Skin of body (tissue), 2 donors: ENCODE measurements around a stretch of chr20.

- RAMPAGE, long total RNA, result no peak
These were observed 54.8 kb downstream of the NFATC2 start for GRCh38 chr20:51487431-51488333.

- RAMPAGE, long total RNA, result no peak
These were observed 49.2 kb downstream of the NFATC2 start for GRCh38 chr20:51493306-51493666.

DNA sequence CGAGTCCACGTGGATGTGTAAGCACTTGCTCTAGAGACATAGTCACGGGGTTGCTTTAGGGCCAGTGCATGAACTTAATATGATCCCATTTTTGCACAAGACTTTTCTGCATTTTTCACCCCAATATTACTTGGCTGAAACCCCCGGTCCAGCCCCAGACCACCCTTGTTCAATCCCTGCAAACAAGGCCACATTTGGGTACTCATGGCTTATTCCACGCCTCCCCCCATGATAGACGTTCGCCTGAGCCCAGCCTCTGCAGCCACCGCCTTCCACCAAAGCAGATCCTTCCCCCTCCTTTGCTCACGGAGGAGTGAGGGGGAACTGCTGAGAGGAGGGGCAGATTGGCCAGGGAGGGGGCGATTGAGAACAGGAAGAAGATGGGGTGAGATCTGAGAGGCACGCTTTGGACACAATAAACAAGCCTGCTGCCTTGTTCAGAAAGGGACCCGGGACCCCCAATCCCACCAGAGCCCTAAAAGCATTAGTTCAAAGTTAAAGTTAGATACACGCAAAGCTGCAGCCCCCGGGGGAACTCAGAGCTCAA is 45.1 kb downstream of the NFATC2 start:
- RAMPAGE, long total RNA, result no peak

DNA sequence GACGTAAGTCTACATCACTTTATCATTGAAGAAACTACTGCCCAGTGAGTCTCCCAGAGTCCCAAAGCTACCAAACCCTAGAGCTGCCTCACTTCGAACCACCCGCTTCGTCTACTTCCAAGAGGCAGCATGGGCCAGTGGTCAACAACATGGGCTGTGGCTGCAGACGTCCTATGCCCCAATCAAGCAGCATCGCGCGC is 35.0 kb downstream of the NFATC2 start:
- RAMPAGE, long total RNA, result no peak

GRCh38 chr20:51525549-51526591 is 16.6 kb downstream of the NFATC2 start:
- RAMPAGE, long total RNA, result no peak

DNA sequence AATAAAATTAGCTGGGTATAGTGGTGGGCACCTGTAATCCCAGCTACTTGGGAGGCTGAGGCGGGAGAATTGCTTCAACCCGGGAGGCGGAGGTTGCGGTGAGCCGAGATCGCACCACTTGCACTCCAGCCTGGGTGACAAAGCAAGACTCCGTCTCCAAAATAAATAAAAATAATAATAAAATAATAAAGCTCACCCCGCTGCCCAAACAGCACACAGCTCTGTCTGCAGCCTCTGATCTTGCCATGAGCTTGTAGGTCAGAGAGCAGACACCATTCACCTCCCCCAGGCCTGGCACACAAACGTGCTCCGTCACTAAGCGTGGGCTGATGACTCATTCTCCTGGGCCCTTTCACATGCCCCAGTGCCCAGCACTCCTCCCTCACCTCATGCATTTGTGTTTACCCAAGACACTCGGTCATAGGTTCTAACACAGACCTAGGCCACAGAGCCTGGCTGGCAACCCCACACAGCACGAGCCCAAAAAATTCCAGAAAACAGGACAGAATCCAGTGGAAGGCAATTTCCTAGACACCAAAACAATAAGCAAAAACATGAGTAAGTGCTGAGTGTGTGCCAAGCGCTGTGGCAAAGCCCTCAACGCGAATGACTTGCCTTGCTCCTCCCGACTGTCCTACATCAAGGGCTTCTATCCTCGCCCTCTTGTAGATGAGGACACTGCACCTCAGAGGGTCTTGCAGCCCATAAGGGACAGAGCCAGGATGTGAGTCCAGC is 18.0 kb downstream of the ATP9A start:
- RAMPAGE, long total RNA, result no peak

- RAMPAGE, long total RNA, result no peak
These were observed 16.0 kb downstream of the ATP9A start for GRCh38 chr20:51751979-51752888.

DNA sequence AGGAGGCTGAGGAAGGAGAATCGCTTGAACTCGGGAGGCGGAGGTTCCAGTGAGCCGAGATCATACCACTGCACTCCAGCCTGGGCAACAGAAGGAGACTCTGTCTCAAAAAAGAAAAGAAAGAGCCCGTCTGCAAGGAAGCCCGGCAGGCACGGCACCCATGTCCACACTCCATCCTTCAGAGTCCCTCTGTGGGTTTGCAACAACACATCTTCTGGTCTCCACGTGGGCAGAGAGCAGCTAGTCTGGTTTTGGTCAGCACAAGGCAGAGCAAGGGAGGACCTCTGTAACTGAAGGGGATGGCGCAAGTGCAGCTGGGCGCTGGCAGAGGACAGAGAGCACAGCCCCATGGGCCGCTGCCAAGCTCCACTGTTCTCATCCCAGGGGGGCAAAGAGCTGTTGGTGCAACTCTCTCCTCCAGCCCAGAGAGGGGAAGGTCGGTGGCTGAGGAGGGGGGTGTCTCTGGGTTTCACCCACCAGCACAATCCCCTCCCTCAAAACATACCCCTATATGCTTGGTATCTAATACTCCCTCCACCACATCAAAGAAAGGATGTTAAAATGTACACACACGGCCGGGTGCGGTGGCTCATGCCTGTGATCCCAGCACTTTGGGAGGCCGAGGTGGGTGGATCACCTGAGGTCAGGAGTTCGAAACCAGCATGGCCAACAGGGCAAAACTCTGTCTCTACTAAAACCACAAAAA is 9.2 kb downstream of the ATP9A start:
- RAMPAGE, long total RNA, result no peak

- RAMPAGE, long total RNA, result no peak
These were observed 182.7 kb upstream of the SALL4 start for GRCh38 chr20:51984883-51985487.

GRCh38 chr20:52191023-52191437 is 549 bp downstream of the ZFP64 start:
- RAMPAGE, long total RNA, result no peak

- RAMPAGE, long total RNA, result no peak
These were observed 2.2 kb downstream of the TSHZ2 start for GRCh38 chr20:52974095-52974925.

DNA sequence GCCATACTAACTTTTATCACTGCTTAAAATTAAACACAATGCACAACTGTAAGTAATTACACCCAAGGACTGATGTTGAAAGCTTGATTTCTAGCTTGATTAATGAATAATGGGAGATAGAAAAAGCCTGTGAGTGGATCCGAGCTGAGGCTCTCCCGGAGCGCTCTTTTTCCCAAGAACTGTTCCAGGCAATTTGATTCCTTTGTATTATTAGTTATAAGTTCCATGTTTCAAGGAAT is 3.6 kb downstream of the TSHZ2 start:
- RAMPAGE, long total RNA, result no peak

GRCh38 chr20:53149243-53149764 is 177.1 kb downstream of the TSHZ2 start:
- RAMPAGE, long total RNA, result no peak

DNA sequence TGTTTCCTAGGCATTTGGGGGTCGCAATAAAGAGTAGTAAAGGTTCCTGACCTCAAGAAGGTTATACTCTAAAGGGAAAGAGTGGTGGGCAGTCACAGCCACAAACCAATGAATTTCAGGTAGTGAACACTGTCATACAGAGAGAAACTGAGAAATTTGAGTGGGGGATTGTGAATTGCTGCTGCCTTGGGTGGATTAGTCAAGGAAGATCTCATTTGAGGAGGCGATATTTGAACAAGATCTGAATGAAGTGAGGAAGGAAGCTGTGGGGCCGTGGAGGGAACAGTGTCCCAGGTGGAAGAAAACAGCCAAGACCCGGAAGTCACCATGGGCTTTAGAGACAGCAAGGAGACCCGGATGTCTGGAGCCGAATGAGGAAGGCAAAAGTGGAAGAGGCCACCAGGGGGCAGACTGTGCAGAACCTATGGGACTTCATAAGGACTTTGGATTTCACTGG is 185.7 kb downstream of the TSHZ2 start:
- RAMPAGE, long total RNA, result no peak

DNA sequence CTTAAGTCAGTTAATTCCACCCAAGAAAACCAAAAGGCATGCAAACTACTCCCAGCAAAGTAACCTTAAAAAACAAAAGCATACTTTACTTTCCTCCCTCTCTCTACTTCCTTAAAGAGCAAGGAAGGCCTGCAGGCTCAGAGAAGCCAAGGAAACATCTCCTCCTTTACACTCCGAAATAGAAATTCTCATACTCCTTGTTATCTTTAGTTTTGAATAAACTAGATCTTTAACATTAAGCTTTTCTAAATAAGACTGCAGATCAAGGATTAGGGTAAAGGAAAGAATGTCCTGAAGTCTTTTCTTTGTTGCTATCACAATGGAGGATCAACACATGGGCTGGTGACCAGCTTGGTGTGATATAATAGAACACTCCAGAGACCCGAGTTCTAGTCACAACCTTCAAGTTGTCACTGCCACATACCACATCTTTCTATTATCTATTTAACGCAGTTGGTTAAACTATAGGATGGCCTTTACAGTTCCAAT is 9.4 kb downstream of the ZNF217 start:
- RAMPAGE, long total RNA, result no peak

- RAMPAGE, long total RNA, result no peak
These were observed 84.5 kb upstream of the ZNF217 start for GRCh38 chr20:53678008-53678584.

DNA sequence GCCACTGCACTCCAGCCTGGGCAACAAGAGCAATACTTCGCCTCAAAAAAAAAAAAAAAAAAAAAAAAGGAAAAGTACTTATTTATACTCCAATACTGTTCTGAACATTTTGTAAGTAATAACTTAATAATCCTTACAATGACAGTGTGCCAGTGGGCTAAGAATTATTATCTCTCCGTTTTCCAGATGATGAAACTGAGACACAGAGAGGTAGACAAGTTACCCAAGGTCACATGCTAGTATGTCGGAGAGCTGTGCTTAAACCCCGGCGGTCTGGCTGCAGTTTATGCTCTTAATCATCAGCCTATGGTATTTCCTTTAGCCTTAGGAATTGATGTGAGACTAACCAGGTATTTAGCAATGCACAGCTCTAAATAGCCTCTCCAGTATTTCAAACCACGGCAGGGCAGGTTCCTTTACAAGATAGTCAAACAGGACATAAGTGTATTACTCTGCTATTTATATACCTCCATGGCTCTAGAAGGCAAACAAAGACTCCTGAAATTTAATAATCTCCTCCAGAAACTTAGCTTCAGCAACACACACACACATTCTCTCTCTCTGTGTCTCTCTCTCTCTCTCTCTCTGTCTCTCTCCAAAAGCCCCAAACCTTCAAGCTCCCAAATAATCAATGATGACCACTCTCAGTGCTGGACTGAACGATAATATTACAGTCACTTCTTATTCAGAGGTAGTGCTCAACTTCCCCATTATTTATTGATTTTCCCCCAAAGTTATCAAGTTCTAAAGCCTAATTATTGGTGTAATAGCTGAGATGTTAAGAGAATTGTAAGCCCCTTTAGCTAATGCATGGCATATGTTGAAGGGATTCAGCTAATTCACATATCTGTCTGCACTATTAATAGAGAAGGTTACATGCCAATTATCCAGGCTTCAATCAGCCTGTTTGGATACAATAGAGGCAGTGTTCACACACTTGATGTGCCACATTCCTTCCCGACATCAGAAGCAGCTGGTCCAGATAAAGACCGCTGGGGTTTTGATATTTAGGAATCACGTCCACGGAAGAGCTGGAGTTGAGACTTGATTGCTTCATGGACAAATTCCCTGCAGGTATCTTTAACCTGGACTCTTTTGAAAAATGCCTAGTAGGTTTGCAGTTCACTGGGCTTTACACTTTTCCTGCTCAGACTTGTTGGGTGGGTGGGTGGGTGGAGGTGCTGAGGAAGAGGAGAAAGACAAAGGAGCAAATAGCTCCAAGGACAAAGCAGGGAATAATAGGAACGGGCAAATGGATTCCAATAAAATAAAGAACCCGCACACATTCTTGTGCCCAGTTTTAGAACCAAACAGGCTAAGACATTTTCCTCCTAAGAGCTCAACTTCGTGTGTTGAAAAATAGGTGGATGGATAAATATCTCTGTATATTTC is 142.3 kb upstream of the ZNF217 start:
- RAMPAGE, long total RNA, result no peak

DNA sequence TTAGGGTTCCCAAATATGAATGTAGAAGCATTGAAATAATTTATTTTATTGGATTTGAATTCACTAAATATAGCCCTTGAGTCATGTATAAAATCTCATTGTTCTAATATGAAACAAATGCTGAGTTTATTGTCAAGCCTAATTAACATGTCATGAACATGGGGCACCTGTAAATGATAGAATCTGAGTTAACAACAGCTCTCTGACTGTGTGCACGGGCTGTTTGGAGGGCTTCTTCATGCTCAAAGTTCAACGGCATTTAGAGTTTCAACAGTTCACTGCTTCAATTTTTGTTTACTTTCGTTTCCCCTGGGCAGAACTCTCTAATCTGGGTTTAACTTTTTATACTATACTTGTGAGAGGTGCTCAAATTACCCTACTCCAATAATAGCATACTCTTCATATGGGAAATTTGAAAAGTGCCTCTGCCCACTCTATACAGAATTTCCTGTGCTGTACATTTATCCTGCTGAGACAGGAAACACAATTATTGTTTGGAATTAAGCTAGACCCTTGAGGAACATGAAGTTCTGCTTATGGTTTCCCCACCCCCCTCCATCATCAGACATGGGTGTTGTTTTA is 236.4 kb upstream of the ZNF217 start:
- RAMPAGE, long total RNA, result no peak

- RAMPAGE, long total RNA, result no peak
These were observed 233.1 kb downstream of the BCAS1 start for GRCh38 chr20:53837285-53837786.

GRCh38 chr20:53884723-53884967 is 185.7 kb downstream of the BCAS1 start:
- RAMPAGE, long total RNA, result no peak